Cardiac fibroblast (primary cell): ENCODE measurements around a stretch of chr15.

- RRBS = no CpG with 5 or more reads among the region's 8 CpGs
Observed at GRCh38 chr15:31204261-31204650, 102.7 kb upstream of the TRPM1 start.

DNA sequence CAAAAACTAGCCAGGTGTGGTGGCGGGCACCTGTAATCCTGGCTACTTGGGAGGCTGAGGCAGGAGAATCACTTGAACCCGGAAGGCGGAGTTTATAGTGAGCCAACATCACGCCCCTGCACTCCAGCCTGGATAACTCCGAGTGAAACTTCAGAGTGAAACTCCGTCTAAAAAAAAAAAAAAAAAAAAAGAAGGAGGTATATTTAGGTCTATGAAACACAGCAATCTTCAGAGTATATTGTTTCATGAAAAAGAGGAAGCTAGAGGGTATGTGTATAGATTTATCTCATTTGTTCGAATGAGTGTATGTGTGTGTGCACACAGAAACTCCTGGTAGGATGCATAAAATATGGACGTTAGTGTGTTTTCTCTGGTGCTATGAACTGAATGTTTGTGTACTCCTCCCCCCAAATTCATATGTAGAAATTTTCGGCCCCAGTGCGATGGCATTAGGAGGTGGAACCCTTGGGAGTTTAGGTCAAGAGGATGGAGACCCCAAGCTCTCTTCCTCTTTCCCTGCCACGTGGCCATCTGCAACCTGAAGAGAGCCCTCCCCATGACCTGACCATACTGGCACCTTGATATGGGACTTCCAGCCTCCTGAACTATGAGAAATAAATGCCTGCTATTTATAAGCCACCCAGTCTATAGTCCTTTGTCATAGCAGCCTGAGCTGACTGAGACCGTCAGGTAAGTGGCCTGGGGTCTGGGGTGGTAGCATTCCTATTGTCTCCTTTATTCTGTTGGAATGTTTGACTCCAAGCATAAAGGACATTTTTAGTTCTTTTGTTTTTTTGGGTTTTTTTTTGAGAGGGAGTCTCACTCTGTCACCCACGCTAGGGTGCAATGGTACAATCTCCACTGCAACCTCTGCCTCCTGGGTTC lies 98.5 kb upstream of the KLF13 start:
- RRBS = no CpG with 5 or more reads among the region's 13 CpGs

DNA sequence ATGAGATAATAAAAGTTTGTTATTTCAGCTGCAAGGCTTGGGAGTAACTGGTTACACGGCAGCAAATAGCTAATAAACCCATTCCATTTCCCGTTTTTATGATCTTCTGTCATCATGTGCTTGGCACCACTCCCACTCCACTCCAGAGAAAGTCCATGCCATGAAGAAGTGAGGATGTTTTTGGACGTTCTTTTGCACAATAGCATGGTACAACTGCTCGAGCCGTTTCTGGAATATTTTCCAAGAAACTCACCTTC lies 72.0 kb upstream of the KLF13 start:
- RRBS = no CpG with 5 or more reads among the region's 5 CpGs

GRCh38 chr15:31325464-31326547 lies 829 bp upstream of the KLF13 start:
- RRBS = 1% methylated on average over 82 of the region's 116 CpGs

DNA sequence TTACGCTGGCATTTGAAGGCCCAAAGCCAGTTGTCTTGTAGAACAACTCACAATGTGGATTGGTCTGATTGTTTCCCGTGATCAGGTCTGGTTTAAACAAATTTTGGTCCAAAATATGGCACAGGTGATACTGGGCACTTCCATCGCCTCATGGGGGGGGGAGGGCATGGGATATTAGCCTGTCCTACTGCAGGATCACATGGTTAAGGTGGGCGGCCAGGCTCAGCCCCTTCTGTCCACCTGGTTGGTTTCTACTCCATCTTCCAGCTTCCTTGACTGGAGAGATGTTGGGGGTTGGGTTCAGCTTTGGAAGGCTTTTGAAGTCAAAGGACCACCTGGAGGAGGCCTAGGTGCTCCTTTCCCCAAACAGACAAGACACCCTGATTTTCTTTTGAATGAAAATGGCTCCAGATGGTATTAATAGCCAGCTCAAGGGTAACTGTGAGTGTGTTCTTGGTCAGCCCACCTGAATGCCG lies 7.2 kb downstream of the KLF13 start:
- RRBS = no CpG with 5 or more reads among the region's 5 CpGs

- RRBS = no CpG with 5 or more reads among the region's 4 CpGs
Observed at GRCh38 chr15:31375171-31375329, 48.4 kb downstream of the KLF13 start.

DNA sequence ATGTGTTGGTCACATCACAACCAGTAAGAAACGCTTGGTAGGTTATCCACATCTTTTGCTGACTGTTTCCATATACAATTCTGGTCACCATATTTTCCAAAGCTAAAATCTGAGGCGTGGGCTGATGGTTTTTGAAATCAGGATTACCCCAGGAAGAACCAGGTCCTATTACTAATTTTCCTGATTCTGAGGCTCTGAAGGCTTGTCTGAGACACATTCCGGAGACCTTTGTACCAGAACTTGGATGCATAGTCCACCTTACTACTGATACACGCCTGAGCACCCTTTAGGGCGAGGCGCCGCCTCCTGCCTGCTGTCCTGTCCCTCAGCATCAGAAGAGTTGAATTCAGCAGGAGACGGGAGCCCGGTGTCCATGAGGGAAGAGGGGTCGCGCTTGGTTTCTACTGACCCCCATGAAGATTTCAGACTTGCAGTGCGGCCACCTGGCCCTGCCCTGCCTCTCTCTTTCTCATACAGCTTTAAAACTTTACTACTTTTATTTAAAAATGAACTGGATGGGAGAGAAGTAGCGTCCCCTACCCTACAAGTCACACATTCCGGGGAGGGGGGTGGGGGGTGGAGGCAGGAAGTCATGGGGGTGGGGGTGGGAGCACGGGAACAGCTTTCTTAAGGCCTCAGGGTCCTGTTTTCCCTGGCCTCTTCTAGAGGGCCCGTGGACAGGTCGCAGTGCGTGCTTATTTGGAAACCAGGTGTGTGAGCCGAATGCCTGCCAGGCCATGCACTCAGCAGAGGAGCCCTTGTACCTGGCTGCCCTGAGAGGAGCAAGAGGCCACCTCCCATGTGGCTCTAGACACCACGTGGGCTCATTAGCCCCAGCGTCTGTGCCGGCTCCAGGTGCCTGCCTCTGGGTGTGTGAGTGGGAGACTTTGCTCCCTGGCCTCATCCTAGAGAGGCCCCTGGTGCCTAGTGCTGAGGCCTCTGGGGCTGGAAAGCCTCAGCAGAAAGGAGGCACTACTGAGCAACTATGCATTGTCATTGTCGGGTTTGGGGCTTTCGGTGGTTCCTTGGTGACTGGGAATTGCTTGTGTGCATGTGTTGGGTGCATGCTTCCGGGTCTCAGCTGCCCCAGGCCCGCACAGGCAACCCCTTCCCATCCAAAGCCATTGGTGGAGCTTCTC lies 50.1 kb downstream of the KLF13 start:
- RRBS = no CpG with 5 or more reads among the region's 26 CpGs

GRCh38 chr15:31435313-31435895 lies 108.8 kb downstream of the KLF13 start:
- RRBS = no CpG with 5 or more reads among the region's 14 CpGs

GRCh38 chr15:31500460-31501110 lies 173.9 kb downstream of the KLF13 start:
- RRBS = no CpG with 5 or more reads among the region's 5 CpGs

DNA sequence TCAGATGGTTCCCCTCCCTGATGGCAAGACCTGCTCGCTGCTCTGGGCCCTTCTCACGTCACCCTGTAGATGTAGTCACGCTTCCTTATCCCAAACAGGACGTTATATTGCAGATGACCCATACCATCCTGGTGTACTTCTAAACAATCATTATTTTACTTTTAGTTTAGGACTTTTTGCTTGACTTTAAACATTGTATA lies 715 bp upstream of the OTUD7A start:
- RRBS = no CpG with 5 or more reads among the region's 4 CpGs

- RRBS = no CpG with 5 or more reads among the region's 16 CpGs
Observed at GRCh38 chr15:31923216-31923595, 52.7 kb upstream of the OTUD7A start.

GRCh38 chr15:32684275-32684739 lies 33.5 kb upstream of the GREM1 start:
- RRBS = no CpG with 5 or more reads among the region's 3 CpGs

DNA sequence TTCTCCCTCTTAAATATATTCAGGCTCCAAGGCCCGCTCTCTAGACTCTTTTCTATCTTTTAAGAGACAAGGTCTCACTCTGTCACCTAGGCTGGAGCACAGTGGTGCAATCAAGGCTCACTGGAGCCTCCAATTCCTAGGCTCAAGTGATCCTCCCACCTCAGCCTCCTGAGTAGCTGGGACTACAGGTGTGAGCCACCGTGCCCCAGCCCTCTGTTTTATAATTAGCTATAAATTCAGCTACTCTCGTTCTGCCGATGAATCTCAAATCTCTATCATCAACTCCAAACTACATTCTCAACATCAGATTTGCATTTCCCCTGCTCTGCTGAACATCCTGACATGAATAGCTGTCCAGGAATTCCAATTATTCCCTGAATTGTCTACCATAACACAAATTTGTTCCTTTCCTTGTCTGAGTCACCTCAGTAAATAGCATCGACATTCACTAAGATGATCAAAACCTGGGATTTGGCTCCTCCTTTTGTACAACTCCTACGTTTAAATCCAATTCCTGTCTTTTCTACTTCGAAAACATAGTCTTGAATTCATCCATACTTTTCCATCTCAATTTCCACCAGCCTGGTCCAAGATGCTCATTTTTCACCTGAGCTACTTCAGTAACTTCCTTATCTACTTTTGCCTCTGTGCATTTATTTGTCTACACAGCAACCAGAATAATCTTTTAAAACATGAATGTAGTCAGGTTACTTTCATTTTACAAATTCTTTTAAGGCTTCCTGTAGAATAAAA lies 106.9 kb downstream of the GREM1 start:
- RRBS = no CpG with 5 or more reads among the region's 7 CpGs

DNA sequence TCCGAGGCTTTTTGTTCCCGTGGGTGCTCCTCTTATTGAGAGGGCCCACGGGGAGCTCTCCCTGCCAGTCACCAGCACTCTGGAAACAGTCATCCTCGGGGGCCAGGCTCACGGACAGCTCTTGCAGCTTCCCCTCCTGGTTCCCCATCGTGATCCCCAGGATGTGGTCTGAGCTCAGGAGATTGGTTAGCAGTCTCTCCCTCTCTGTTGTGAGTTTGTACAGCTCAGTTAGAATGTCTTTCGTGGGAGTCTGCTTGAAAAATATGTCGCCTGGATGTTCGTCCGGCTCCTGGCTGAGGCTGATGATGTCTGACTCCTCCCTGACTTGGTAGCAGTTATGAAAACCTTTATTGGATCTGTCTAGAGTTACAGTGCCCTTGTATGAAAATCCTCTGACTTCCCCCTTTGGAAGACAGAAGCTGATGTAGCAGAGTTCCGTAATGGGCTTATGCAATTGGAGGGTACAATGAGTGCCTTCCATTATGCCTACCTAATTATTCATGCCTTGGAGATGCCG lies 40.0 kb downstream of the FMN1 start:
- RRBS = no CpG with 5 or more reads among the region's 12 CpGs

DNA sequence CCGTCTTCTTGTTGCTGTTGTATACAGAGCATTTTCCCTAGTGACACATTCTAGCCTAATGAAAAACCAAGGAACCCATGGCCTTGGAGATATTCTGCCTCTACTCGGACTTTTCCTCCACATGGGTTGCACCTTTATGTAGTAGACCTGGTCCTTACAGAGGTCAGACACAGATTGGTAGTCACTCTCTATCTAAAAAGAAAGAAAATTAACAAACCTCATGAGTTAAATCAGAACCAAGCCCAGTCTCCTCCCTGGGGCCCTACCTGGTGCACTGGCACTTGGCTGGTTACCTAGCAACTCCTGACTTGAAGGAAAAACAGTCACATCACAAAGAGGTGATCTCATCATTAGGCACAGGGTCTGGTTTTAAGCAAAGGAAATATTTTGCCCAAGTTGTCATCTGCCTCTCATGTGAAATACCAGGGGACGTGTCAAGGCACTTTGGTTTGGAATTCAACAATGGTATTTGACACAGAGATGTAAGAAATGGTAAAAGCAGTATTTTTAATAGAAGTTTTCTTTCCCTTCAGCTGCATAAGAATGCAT lies 47.6 kb upstream of the FMN1 start:
- RRBS = no CpG with 5 or more reads among the region's 3 CpGs

GRCh38 chr15:34488879-34489569 lies 51.4 kb upstream of the GOLGA8A start:
- RRBS = 98% methylated on average over 2 of the region's 22 CpGs

DNA sequence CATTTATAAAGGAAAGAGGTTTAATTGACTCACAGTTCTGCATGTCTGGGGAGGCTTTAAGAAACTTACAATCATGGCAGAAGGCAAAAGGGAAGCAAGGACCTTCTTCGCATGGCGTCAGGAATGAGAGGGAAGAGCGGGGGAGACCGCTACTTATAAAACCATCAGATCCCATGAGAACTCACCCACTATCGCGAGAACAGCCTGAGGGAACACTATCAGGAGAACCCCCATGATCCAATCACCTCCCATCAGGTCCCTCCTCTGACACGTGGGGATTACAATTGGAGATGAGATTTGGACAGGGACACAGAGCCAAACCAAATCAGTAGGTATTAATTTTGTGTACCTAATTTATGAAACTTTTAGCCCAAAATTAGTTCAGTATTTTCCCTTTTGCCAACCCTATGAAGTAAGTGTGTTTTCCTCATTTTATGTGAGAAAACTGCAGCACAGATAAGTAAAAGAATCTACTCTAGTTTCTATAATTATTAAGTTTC lies 4.9 kb upstream of the GOLGA8B start:
- RRBS = no CpG with 5 or more reads among the region's 7 CpGs

GRCh38 chr15:34649945-34650588 lies 66.6 kb upstream of the GOLGA8B start:
- RRBS = no CpG with 5 or more reads among the region's 2 CpGs

- RRBS = no CpG with 5 or more reads among the region's 1 CpG
Observed at GRCh38 chr15:34662933-34663574, 79.6 kb upstream of the GOLGA8B start.

- RRBS = no CpG with 5 or more reads among the region's 9 CpGs
Observed at GRCh38 chr15:34715984-34716622, 38.7 kb downstream of the GJD2 start.